Thyroid gland (tissue), 7 donors: ENCODE data around the gene PLSCR2.

DNA sequence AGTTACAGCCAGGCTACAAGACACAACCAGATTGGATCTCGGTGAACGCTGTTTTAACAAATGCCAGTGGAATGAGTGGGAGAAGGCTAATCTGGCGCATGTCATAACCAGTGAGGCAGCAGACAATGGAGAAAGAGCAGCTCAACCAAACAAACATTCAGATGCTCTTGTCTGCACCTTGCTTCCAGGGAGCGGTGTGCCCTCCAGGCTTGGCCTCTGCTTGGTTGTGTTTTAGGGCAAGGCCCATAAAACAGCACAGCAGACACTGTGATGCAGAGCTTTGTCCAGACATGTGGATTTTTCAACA, 45.9 kb upstream of the ATP1B3 start:
- PRO-cap, 2 experiments = no peak in any of the 2 experiments
- RAMPAGE, long total RNA, 5 experiments = no peak in any of the 5 experiments

DNA sequence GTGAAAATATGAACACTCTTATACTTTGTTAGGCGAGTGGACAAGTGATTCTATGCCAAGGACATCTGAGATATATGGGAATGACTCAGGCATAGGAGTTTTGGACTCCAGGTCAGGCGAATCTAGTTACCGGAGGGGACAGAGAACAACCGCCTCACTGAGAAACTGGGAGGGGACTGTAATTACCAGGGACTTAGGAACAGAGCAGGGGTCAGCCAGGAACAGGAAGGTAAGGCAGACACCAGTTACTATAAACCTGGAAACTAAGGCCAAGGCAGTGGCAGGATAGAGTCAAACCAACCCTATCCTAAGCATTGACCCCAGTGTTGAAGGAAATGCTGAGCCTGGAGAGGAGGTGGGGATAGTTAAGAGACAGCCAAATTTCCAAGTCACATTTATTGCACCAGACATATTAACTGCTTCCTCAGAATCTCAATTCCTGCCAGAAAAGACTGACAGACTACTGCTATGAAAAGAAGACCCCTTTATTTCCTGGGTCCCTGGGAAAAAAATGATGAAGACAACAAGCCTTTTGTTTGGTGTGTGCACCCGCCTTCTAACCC, 16.6 kb upstream of the ATP1B3 start:
- PRO-cap, 2 experiments = no peak in any of the 2 experiments
- RAMPAGE, long total RNA, 5 experiments = no peak in any of the 5 experiments

DNA sequence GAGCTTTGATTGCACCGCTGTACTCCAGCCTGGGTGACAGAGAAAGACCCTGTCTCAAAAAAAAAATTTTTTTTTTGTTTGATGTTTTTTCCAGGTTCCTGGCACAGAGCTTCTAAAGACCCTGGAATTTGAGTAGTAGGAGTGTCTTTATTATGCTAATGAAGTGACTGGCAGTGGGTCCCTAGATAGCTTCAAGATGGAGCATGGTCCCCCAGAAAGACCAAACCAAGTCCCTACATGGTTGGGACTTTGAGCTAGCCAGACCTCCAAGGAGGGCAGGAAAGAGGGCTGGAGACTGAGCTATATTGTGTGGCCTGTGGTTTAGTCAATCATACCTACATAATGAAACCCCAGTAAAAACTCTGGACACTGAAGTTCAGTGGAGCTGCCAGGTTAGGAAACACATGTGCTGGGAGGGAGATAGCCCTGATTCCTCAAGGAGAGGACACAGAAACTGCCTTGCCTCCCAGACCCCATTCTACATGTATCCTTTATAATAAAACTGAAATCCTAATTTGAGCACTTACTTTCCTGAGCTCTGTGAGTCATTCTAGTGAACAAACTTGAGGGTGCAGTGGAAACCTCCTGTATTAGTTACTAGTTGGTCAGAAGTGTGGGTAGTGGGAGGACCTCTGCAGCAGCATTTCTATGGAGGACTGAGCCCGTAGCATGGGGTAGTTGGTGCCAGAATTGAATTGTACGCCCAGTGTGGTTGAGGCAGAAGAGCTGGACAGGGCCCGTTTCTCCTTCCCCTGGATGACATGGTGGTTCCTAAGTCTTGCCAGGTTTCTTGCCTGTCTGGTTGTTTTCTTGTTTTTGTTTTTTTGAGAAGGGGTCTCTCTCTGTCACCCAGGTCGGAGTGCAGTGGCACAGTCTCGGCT, 23.8 kb downstream of the ATP1B3 start:
- PRO-cap, 2 experiments = no peak in any of the 2 experiments
- RAMPAGE, long total RNA, 5 experiments = no peak in any of the 5 experiments

DNA sequence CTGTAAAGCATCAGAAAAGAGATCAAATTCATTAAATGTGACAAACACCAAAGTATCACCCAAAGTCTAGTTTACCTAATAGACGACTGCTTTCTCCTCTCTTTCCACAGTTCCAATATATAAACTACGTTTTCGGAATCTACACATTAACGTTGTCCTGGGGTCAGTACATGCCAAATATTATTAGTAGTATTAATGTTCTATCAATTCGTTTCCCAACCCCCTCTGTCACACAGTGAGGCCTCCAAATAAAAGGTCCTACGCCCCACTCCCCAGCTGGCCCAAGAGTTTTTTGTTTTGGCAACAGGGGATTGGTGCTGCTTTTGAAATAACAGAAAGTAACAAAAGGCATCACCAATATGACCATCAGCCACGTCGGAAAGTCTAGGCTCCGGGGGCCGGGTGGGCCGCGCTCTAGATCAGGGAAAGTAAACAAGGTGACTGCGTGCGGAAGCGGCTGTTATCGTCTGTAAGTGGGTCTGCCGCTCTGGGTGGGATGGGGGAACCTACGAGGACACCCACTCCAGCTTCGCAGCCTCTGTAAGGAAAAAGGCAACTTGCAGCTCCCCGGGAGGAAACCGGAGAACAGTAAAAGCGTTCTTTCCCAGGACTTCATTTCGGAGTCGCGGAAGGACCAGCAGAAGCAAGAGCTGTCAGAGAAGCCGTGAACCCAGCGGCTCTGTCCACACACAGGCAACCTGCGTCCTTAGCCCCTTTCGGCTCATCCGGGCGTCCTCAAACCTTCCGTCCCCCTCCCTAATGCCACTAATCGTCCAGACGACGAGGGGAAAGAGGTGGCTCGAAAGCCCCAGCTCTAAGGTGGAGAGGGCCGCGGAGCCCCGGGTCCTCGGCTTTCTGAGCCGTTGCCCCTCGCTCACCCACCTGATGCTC, 604 bp downstream of the XRN1 start:
- PRO-cap, 2 experiments = peak in 2 of 2 experiments; most common plus-strand start position 620 of the sequence (in 2); most common minus-strand start position 761 of the sequence (in 2)
- RAMPAGE, long total RNA, 5 experiments = no peak in any of the 5 experiments

- PRO-cap, 2 experiments = no peak in any of the 2 experiments
- RAMPAGE, long total RNA, 5 experiments = no peak in any of the 5 experiments
Observed at GRCh38 chr3:142623348-142623733, 27.1 kb downstream of the PLS1 start.

GRCh38 chr3:142987606-142987965, 13.8 kb upstream of the U2SURP start:
- PRO-cap, 2 experiments = no peak in any of the 2 experiments
- RAMPAGE, long total RNA, 5 experiments = no peak in any of the 5 experiments

GRCh38 chr3:143000466-143000880, 897 bp upstream of the U2SURP start:
- PRO-cap, 2 experiments = peak in 1 of 2 experiments; most common plus-strand start chr3:143000744 (in 1); most common minus-strand start chr3:143000653 (in 1)
- RAMPAGE, long total RNA, 5 experiments = no peak in any of the 5 experiments

- PRO-cap, 2 experiments = no peak in any of the 2 experiments
- RAMPAGE, long total RNA, 5 experiments = no peak in any of the 5 experiments
Observed at GRCh38 chr3:143751369-143752279, 96.6 kb downstream of the SLC9A9 start.

GRCh38 chr3:144118257-144118632, 146.6 kb downstream of the DIPK2A start:
- PRO-cap, 2 experiments = no peak in any of the 2 experiments
- RAMPAGE, long total RNA, 5 experiments = no peak in any of the 5 experiments

DNA sequence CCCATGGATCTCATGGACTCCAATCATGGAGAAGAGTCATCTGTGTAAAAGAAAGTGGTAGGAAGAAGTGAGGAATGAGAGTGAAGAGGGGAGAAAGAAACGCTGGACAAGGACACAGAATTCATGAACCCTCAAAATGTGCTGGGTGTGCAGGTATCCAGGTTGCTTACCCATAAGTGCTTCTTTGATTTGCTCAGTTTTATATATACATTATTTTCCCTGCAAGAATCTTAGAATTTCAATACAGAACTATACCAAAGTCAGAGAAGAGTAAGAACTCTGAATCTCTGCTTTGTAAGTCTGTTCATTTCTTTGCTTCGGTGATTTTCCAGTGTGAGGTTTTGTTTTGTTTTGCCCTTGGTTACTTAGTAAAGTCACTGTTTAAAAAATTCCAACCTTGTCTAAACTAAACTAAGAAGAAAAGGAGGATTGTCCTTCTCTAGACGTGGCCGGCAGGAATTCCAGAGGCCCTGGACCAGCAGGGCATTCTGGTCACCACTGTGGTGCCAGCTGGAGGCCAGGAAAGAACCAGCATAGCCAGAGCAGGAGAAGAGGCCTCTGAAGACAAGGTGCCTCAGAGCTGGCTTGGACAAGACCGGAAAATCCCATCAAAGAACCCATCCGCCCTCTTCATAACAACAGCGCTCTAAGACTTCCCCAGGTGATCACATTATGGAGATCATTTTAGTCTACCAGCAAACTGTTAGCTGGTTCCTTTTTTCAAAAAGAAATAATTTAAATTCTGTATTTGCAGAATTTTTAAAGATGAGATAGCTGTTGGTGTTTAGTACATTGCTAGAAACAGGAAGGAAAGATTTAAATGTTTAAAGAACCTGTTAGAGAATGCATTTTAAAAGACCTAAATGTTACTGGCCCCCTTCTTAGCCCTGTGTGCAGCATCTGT, 8.2 kb downstream of the PLOD2 start:
- PRO-cap, 2 experiments = peak in 2 of 2 experiments; most common plus-strand start position 501 of the sequence (in 2); most common minus-strand start position 272 of the sequence (in 1)
- RAMPAGE, long total RNA, 5 experiments = start-site peak on the plus strand in 1 of 5 experiments, centred at position 495 of the sequence, 8 reads per replicate

GRCh38 chr3:146159677-146159946, 1.4 kb downstream of the PLOD2 start:
- PRO-cap, 2 experiments = no peak in any of the 2 experiments
- RAMPAGE, long total RNA, 5 experiments = no peak in any of the 5 experiments

- PRO-cap, 2 experiments = peak in 2 of 2 experiments; most common plus-strand start chr3:146160314 (in 2); most common minus-strand start chr3:146160320 (in 2)
- RAMPAGE, long total RNA, 5 experiments = no peak in any of the 5 experiments
Observed at GRCh38 chr3:146160006-146160455, 953 bp downstream of the PLOD2 start.

DNA sequence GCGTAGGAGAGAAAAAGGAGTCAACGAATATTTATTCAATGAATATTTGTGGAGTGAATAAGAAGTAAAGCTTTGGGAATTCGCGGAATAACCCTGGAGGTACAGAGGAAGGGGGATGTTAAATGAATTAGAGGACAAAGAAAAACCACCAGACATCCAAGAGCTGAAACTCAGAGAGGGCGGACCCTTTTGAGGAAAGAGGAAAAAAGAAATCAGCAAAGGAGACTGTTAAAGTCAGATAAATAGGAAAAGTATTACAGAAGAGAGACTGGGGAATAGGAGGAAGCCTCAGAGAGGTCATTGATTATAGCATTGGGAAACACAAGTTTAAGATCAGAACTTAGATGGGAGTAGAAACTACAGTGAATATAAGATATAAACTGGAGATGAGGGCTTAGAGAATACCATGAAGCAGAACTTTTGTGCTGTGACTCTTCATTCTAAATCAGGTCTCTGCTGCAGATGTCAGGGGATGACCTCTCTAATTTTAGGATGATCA, 4.6 kb upstream of the PLOD2 start:
- PRO-cap, 2 experiments = no peak in any of the 2 experiments
- RAMPAGE, long total RNA, 5 experiments = no peak in any of the 5 experiments

GRCh38 chr3:146221835-146223249, 28.6 kb downstream of the PLSCR4 start:
- PRO-cap, 2 experiments = peak in 1 of 2 experiments; most common plus-strand start chr3:146222560 (in 1)
- RAMPAGE, long total RNA, 5 experiments = no peak in any of the 5 experiments

GRCh38 chr3:146339596-146339981, 88.7 kb upstream of the PLSCR4 start:
- PRO-cap, 2 experiments = no peak in any of the 2 experiments
- RAMPAGE, long total RNA, 5 experiments = no peak in any of the 5 experiments

GRCh38 chr3:146469009-146470314, at the start of gene PLSCR2:
Gene PLSCR2 (minus strand): TSS chr3:146469561.
- PRO-cap, 2 experiments = peak in 2 of 2 experiments; most common plus-strand start chr3:146469519 (in 2); most common minus-strand start chr3:146469350 (in 1)
- RAMPAGE, long total RNA, 5 experiments = start-site peak on the minus strand in 2 of 5 experiments, at chr3:146469540-146469568 at its widest, 32 to 33 reads per replicate

GRCh38 chr3:147418521-147419576, 9.7 kb downstream of the ZIC1 start:
- PRO-cap, 2 experiments = no peak in any of the 2 experiments
- RAMPAGE, long total RNA, 5 experiments = no peak in any of the 5 experiments

GRCh38 chr3:147945864-147946443, 536.8 kb downstream of the ZIC1 start:
- PRO-cap, 2 experiments = no peak in any of the 2 experiments
- RAMPAGE, long total RNA, 5 experiments = no peak in any of the 5 experiments

DNA sequence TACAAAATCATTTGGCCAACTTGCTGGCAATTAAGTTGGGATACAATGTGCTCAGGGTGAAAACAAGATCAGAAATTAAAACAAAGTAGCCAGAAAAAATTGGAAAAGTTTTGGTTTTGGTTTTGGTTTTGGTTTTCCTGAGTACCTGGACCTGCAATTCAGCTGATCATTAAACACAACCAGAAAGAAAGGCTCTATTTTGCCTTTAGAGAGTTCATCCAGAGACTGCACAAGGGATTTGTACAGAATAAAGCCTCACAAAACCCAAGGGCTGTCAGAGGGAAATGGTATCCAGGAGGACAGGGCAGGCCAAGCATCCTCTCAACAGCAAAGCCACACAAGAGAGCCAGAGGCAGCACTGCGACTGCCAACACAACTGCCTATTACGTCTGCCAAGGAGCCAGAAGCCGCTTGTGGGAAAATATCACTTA, 618.5 kb upstream of the AGTR1 start:
- PRO-cap, 2 experiments = no peak in any of the 2 experiments
- RAMPAGE, long total RNA, 5 experiments = no peak in any of the 5 experiments

- PRO-cap, 2 experiments = no peak in any of the 2 experiments
- RAMPAGE, long total RNA, 5 experiments = no peak in any of the 5 experiments
Observed at GRCh38 chr3:148101640-148101959, 596.1 kb upstream of the AGTR1 start.